Cardiac ventricle fibroblast (primary cell): ENCODE measurements around the gene SIRT5.

DNA sequence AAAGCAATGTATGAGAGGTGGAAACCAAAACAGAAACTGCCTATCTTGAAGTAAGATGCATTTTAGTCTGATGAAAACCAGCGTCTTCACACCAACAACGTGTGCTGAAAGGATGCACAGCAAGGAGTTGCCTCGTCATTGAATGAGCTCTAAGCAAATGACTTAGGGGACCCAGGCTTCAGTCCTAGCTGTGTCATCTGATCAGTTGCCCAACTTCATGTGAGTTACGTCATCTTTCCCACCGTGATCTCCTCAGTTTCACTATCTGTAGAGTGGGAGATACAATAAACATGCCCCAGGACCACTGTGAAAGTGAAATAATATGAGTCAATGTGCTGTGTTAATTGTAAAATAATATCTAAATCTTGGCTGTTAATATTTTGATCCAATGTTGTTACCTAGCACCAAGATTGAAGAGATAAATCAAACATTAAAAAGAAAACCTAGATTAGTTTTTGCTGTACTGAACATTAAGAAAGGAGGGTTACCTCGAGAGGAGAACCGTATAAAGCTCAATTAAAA, 134.2 kb upstream of the NEDD9 start:
- RAMPAGE, long total RNA = no peak

- RAMPAGE, long total RNA = no peak
These were observed 141.6 kb upstream of the NEDD9 start for GRCh38 chr6:11373914-11374685.

- RAMPAGE, long total RNA = no peak
These were observed 85.5 kb upstream of the TMEM170B start for GRCh38 chr6:11451979-11452546.

GRCh38 chr6:11613845-11614373, 76.4 kb downstream of the TMEM170B start:
- RAMPAGE, long total RNA = no peak

DNA sequence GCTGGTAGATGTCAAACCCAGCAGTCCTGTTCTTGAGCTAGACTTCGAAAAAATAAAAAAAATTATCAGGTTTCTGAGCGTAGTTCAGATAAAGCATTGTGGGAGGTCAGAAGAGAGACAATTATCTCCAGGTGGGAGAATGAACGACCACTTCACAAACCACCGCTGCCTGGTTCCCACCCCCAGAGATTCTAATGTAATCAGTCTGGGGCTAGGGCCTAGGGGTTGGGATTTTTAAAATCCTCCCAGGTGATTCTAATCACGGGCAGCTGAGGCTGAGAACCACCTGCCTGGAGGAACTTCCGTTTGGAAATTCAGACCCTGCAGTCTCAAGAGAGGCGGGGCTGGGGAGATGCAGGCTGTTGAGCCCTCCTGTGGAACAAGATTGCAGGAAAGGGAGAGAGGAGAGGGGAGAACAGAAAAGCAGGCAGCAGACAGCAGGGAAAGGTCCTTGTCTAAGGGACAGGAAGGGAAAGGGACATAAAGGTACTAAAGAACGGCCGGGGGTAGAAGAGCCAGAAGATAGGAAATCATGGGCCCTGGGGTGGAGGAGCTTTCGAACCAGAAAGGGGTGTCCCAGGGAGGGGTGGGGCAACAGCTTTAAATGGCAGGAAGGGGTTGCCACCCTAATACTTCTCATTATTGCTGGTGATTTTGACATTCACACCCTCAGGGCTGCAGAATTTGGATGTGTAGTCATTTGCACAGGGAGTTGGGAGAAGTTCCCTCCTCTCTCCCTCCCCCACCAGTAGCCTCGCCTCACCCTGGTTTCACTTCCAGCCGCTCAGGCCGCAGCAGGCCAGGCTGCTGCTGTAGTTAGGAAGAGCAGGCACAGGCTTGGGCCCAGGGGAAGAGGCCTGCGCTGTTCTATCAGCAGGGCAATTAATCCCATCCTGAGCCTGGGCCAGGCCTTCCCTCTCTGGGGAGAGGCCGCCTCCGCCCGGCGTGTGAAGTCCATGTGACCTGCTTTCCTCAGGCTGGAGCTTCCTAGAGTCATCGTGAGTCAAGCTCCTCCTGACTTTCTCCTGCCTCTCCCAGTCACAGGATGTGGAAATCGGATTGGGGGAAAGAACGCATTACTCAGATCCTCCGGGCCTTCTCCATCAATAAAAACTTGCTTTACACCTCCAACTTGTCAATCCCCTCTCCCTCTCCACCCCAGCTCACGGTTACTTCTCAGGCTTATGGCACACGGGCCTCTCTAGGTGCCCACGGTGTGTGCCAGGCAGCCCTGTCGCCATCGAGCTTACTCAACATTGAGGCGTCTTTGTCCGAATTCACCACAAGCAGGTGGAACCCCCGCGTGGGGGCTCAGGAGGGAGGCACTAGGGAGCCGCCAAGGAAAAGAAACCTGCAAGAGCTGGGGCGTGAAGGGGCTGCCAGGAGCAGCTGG, 8.1 kb downstream of the ADTRP start:
- RAMPAGE, long total RNA = no peak

DNA sequence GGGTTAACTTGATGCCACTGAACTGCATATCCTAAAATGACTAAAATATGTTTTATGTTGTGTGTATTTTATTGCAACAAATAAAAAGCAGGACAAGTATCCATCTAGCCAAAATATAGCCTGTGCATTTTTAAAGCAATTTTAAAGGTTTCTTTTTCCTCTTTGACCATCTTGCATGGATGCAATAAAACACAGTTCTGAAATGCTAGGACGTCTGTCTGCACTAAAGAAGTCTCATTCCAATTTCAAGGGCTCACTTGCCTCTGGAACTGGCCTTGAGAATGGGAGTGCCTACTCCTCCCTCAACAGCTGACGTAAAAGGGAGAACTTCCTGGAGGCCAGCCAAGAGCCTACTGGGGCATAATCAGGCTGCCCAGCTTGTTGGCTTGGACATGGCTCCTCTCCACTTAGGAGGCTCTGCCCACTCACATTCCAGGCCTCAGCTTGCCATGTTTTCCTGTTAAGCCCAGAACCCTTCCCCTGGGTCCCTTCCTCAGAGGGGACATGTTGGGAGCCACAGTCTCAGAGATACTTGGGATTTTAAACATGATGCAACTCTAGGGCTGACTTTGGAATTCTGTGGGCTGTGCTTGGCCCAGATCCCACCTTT, 31.3 kb upstream of the ADTRP start:
- RAMPAGE, long total RNA = no peak

DNA sequence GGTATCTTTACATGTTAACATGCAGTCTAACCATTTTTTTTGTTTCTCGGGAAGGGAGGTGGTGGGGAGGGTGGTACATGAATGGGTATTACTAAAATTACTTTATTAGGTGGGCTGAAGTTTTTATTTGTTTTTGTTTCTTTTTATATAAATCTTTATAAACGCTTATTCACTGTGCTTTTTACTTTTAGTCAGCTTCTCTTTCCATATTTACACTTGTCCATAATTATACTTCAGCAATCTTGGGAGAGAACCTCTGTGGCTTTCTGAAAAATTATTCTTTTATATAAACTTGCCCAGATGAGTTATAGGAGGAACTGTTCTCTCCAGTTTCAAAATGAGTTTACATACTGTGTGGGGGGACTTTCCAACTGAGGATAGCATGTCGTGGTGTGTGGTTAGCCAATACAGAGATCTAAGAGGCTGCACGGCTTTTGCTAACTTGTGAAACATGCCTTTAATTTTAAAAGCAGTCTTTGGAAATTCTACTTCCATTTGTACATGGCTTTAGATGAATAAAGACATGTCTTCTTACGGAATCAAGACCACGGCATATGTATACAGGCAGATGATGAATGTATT, 39.6 kb downstream of the HIVEP1 start:
- RAMPAGE, long total RNA = no peak

- RAMPAGE, long total RNA = no peak
These were observed 91.1 kb downstream of the HIVEP1 start for GRCh38 chr6:12103201-12103583.

- RAMPAGE, long total RNA = no peak
These were observed 134.4 kb downstream of the HIVEP1 start for GRCh38 chr6:12146575-12146923.

DNA sequence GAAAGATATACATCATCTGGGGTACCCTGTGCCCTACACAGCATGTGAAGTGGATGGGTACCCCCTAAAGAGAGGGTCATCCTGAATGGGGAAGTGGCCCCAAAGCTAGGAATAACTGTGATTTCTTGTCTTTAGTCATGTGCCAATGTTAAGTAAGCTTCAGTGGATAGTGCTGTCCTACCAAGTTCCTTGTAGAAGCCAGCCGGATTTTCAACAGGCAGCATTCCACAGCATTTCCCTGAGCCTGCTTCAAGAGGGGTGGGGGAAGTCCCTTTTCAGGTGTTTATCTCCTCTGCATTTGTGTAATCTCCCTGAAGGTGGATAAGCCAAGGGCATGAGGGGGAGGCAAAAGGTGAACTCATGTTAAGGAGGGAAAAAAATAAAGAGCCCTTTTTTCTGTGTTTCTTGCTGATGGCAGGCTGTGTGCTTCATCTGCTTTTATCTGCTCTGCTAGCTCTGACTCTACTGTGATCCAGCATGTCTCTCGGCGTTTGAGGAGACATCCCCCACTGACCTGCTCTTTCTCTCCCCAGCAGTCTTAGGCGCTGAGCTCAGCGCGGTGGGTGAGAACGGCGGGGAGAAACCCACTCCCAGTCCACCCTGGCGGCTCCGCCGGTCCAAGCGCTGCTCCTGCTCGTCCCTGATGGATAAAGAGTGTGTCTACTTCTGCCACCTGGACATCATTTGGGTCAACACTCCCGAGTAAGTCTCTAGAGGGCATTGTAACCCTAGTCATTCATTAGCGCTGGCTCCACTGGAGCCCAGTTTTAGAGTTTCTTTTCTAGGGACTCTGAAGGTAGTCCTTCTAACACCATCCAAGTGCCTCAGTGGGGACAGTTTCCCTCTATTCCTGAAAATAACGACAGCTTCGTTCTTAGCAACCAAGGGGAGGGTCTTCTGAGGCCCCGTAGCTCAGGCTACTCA, 1.9 kb downstream of the EDN1 start:
- RAMPAGE, long total RNA = no peak

- RAMPAGE, long total RNA = no peak
These were observed 4.5 kb downstream of the EDN1 start for GRCh38 chr6:12294641-12295154.

- RAMPAGE, long total RNA = no peak
These were observed 297.2 kb downstream of the PHACTR1 start for GRCh38 chr6:13013362-13014493.

GRCh38 chr6:13044279-13044786, 284.0 kb downstream of the TBC1D7 start:
- RAMPAGE, long total RNA = no peak

DNA sequence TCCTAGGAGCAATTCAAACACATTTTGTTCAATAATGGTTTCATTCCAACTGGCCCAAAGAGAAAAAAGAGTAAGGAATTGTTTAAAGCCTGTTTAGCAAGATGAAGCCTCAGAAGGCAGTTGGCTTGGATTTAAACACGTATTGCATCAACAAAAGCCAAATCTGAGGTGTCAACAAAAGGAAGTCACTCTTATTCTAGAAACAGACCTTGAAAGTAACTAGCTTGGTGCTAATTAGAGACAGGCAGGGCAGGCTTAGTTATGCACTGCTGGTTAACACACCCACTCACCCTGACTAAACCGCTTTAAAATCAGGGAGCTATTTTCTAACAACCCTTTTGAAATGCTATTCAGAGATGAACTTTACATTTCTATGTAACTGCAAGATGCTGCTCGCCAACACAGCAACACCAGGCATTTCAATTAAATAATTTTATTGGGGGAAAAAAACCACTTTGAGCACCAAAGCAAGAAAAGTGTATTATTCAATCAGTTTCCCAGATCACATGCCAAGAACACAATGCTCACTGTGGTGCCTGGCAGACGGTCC, 23.7 kb downstream of the TBC1D7 start:
- RAMPAGE, long total RNA = no peak

DNA sequence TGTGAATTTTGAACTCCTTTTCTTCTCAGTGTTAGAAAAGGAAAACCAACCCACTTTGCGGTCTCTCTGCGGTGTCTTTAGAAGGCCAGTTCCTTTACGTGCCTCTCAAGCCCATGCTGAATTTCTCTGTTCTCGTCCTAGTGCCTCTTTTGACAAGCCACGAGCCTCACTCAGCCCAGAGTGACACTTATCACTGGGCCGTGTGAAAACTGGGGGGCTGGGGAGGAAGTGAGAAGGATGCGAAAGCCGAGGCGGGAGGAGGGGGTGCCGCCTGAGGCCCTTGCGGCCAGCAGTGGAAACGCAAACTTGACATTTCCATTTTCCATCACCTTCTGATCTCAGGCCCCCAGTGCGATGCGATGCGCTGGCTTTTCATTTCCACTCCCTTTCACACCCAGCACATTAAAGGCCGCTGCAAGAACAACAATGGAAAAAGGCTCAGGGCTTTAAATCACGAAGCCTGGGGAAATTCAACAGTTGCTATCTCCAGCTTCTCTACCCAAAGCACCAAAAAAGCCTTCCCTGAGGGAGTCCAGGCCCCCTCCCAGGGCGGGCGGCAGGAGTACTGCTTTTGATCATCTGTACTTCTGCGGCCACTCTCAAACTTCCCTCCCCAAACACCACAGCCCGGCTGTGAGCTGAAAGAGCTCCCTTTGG, 59.1 kb downstream of the GFOD1 start:
- RAMPAGE, long total RNA = no peak

DNA sequence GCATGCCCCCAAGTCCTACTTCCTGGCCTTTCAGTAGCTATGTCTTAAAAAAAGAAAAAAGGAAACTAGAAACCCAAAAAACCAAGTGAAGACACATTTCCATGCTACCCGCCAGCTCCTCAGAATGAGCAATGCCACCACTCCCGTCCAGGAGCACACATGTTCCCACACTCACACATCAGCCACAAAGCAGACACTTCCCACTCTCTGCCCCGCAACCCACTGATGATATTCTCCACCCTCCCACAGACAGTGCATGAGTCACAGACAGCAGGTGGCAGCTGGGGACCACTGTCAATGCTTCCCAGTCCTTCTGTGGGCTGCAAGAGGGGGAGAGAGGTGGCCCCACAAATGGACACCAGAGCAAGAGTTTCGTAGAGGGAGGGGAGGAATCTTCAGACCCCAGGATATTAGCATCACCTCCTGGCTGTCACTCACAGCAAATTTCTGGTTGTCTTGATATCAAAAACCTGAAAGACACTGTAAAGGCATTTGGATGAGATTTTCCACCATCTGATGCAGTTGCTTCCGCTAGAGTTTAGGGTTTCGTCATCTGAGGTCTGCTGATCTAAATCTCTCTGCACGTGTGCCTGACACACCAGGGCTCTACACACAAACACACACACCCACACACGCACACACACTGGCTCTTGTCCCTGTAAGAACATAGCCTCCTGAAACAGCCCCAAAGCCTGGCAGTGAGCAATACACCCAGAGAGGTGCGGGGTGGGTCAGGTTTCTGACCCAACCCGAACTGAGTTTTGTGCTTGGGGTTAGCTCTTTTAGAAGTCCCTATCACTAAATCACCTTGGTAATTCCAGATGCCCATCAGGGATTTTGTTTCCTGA, 32.7 kb downstream of the GFOD1 start:
- RAMPAGE, long total RNA = no peak

DNA sequence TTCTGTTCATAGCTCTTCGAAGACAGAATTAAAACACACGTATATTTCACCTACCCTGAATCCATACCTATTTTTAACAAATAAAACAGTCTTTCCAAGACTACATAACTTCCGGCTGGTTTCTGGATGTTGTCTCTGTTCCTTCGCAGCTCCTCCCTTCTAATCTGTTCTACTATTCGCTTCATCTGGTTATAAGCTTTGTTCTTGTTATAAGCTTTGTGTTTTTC, 2.2 kb downstream of the GFOD1 start:
- RAMPAGE, long total RNA = no peak

GRCh38 chr6:13554792-13555580, 19.4 kb upstream of the SIRT5 start:
- RAMPAGE, long total RNA = no peak

GRCh38 chr6:13573521-13573703, 989 bp upstream of the SIRT5 start:
- RAMPAGE, long total RNA = no peak

- RAMPAGE, long total RNA = no peak
These were observed at the start of gene SIRT5 for GRCh38 chr6:13574023-13574855. TSS of gene SIRT5 (plus strand) at chr6:13574601.